ENCODE measurements around a stretch of chr7.

- PRO-cap = no peak
Observed at GRCh38 chr7:35635111-35635676, 59.7 kb downstream of the HERPUD2 start.

- PRO-cap = no peak
Observed at GRCh38 chr7:35802104-35802507, 1.2 kb downstream of the SEPTIN7 start.

GRCh38 chr7:36128495-36129023 lies 24.5 kb upstream of the EEPD1 start:
- PRO-cap = no peak

DNA sequence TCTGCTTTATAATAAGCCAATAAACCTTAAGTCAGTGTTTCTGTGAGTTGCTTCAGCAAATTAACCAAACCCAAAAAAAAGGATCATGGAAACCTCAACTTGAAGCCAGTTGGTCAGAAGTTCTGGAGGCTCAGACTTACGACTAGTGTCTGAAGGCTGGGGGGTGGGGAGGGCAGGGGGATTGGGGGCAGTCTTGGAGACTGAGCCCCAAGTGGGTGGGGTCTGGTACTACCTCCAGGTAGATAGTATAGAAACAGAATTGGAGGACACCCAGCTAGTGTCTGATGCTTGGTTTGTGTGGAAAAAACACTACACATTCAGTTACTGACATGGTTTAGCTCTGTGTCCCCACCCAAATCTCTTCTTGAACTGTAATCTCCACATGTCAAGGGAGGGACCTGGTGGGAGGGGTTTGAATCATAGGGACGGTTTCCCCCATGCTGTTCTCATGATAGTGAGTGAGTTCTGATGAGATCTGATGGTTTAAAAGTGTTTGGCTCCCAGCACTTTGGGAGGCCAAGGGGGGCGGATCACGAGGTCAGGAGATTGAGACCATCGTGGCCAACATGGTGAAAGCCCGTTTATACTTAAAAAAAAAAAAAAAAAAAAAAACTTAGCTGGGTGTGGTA lies 19.8 kb downstream of the EEPD1 start:
- PRO-cap = no peak

- PRO-cap = no peak
Observed at GRCh38 chr7:36181522-36181917, 28.5 kb downstream of the EEPD1 start.

- PRO-cap = unidirectional peak, minus-strand start at chr7:36206008
Observed at GRCh38 chr7:36205734-36206370, 52.8 kb downstream of the EEPD1 start.

DNA sequence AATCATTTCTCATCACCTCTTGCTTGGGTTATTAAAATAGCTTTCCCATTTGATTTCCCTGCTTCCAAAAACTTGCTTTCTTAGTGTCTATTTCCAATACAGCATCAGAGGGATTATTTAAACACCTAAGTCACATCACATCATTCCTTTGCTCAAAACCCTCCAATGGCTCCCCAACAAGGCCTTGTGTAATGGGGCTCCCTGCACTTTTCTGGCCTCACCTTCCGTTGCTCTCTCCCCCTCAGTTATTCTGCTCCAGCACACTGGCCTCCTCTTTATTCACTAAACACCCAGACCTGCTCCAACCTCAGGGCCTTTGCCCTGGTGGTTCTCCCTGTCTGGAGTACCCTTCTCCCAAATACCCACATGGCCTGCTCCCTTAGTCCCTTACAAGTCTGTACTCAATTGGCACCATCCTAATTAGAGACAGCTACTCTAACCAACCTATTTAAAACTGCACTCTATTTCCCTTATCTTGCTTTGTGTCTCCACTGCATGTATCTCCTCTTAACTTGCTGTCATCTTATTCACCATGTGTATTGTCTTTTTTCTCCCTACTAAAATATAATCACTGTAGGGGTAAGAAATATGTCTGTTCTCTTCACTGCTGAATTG lies 166.5 kb upstream of the AOAH start:
- PRO-cap = no peak

DNA sequence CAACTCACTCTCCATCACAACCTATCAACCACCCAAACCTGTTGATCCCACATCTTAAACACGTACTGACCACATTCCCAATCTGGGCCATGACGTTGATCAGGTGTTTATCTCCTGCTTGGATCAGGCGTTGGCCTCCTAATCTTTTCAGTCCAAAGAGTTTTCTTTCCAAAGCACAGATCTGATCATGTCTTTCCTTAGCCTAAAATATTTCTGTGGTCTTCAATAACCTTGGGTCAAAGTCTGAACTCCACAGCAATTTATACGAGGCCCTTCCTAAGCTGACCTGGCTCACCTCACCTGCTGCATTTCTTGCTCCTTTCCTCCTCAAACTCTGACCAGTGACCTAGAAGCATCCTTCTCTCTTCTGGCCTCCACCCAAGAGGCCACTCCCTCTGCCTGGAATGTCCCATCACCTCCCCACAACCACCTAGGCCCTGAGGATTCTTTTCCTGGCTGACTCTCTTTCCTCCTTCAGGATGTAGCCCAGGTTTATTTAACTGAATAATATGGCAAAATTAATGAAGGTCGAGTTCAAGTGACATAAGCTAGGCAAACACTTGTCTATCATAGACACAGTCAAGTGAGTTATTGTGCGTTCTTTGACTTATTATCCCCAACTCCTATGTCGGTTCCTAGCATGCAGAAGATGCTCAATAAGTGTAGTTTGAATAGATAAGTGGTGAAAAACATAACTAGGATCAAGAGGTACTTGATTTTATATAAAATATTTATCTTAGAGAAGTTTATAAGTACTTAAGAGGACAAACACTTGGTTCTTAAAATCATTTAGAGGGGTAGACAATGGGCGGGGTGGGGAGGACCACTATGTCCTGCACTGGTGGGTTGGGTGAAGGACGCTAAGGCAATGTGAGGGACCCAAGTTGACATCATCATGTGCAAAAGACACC lies 223.4 kb upstream of the AOAH start:
- PRO-cap = unidirectional peak, minus-strand start at position 336 of the sequence

DNA sequence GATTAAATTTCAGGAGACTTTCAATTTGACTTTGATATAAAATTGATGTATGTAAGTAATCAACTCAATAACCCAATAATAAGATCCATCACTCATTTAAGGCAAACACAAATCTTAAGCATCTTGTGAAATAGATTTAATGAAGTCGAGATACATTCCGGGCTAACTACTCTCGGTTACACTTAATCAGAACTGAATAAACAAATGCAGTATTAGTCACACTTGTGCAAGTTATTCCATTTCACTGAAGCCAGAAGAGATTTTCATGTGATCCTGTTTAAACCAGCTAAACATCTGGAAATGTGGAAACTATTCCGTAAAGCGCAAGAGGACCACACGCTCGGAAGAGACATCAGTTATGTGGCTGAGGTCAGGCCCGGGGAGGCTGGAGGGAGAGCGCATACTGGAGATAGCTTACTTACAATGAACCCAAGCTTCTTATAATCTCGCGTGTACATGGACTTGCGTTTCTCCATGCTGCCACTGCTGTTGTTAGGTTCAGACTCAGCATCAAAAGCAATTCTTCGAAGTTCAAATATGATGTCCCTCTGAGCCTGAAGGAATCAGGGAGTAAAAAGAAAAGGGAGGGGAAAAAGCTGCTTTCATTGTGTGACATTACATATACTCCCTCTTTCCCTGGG lies 237.6 kb downstream of the ELMO1 start:
- PRO-cap = no peak

GRCh38 chr7:37394009-37394565 lies 54.6 kb downstream of the ELMO1 start:
- PRO-cap = no peak

DNA sequence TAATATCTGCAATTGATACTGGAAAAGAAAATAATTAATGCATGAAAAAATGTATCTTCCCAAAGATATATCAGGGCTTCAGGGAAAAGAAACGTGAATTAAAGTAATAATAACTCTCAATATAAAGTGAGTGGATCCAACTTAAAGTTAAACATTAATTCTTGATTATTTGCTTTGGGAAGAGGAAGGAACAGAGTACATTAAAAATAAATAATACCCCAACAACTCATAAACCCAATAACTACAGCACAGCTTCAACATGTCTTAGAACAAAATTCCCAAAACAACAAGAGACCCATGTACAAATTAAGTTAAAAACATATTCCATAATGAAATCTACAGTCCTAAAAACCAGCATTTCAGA lies 33.0 kb downstream of the ELMO1 start:
- PRO-cap = no peak

- PRO-cap = no peak
Observed at GRCh38 chr7:37444846-37445784, 3.5 kb downstream of the ELMO1 start.

GRCh38 chr7:38280586-38281123 lies 102.6 kb downstream of the STARD3NL start:
- PRO-cap = no peak

GRCh38 chr7:38311094-38312047 lies 133.3 kb downstream of the STARD3NL start:
- PRO-cap = bidirectional peak, plus-strand start at chr7:38311525, minus-strand start at chr7:38311444

- PRO-cap = no peak
Observed at GRCh38 chr7:38316743-38317272, 138.8 kb downstream of the STARD3NL start.

GRCh38 chr7:38344501-38345237 lies 166.6 kb downstream of the STARD3NL start:
- PRO-cap = no peak

- PRO-cap = no peak
Observed at GRCh38 chr7:38366496-38367132, 188.6 kb downstream of the STARD3NL start.

- PRO-cap = no peak
Observed at GRCh38 chr7:38367833-38368684, 190.0 kb downstream of the STARD3NL start.

DNA sequence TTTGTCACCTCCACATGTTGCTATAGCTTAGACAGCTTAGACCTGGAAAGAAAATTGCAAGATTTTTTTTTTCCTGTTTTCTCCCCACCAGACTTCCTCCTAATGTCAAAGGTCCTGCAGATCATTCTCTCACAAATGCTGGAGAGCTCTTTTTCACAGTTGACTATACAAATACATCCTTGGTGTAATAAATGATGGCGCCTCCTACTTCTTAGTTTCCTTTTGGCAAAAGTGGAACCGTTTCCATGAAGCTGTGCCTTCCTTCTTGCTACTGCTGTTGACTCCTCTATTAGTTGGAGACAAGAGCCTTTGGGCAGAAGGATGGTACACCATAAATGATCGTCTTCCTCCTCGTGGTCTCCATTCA lies 36.9 kb downstream of the POU6F2 start:
- PRO-cap = unidirectional peak, minus-strand start at position 136 of the sequence

- PRO-cap = no peak
Observed at GRCh38 chr7:39589482-39590318, 23.5 kb downstream of the YAE1 start.